T47D (cell line): ENCODE results near the genes STXBP4 and PCTP.

GRCh38 chr17:50988415-50989173 lies 122.4 kb upstream of the TOB1 start:
- RRBS, result no CpG with 5 or more reads among the region's 5 CpGs

- RRBS, result no CpG with 5 or more reads among the region's 7 CpGs
These were observed 40.3 kb downstream of the SPAG9 start for GRCh38 chr17:51080419-51080768.

- RRBS, result no CpG with 5 or more reads among the region's 3 CpGs
These were observed 17.6 kb downstream of the SPAG9 start for GRCh38 chr17:51103010-51103612.

DNA sequence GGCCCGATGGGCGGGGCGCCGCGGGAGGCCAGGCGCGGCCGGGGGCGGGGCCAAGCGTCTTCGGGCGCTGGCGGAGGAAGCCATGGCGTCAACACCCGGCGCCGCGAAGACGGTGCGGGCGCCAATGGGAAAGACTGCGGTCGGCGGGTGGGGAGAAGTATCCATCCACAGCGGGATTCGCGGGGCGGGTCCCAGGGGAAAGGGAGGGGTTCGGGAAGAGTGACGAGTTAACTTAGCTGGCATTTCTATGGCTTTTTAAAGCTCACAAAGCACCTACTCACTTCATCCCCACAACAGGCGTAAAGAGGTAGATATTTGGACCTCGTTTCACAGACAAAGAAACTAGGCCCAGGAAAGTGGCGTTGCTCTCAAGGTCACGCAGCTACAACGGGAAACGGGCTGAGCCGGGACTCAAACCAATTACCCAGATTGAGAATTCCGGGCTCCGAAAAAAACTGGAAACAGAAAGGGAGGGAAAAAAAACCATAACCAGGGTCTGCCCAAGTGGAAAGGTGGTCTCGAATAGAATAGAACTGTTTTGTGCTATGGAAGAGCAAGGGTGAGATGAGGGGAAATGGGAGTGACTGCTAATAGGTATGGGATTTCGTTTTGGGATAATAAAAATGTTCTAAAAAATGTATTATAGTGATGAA lies 385 bp upstream of the SPAG9 start:
- RRBS, result 1% methylated on average over 15 of the region's 41 CpGs

GRCh38 chr17:51202612-51203326 lies 36.6 kb downstream of the NME2 start:
- RRBS, result no CpG with 5 or more reads among the region's 7 CpGs

- RRBS, result no CpG with 5 or more reads among the region's 1 CpG
These were observed 8.6 kb downstream of the MBTD1 start for GRCh38 chr17:51251051-51251852.

- RRBS, result no CpG with 5 or more reads among the region's 9 CpGs
These were observed 670.2 kb upstream of the CA10 start for GRCh38 chr17:52828669-52829139.

- RRBS, result no CpG with 5 or more reads among the region's 1 CpG
These were observed 321.7 kb upstream of the KIF2B start for GRCh38 chr17:53500913-53501505.

- RRBS, result no CpG with 5 or more reads among the region's 3 CpGs
These were observed 101.8 kb downstream of the KIF2B start for GRCh38 chr17:53924563-53924900.

DNA sequence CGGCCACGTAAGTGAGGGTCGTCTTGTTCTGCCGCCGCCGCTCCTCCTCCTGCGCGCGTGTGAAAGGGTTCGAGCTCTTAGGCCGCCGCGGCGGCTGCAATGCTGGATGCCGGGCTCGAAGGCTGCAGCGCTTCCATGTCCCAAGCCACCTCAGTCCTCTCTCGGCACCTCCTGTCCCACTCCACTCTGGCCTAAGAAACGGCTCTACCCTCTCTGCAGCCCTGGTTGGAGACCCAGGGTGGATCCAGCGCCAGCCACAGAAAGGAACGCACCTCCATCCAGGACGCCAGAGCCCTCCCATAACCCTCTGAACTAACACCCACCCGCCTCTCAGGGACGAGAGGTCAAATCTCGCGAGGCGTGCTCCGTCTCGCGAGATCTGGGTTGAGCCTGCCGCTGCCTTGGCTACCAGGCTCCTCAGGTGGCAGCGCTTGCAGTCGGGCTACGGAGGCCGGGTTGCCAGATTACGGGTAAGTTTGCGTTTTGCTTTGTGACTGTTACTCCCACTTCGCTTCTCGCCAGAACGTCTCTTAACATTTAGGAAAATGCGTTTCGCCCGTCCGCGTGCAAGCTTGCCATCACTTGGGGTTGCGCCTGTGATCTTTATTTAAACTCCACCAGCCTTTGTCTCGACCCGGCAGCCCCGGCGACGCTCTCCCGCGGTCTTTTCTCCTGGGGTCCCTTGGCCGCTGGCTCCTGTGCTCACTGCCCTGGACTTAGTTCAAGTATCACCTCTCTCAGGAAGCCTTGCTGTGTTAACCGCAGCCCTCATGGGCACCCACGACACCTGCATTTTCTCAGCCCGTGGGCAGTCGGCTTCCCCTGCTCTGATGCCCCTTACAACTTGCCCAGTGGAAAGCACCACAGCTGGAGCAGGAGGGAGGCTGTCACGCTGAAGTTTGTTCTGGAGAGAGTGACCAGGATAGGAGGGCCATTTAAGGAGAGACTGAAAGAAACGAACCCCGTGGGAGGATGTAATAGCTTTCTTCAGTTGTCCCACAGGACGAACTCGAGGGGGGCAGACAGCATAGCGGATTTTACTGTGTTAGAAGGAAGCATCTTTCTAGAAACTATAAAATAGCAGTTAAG lies at the start of gene STXBP4:
TSS of gene STXBP4 (plus strand) at position 420 of the 1,089 bp plus-strand sequence.
- RRBS, result no CpG with 5 or more reads among the region's 64 CpGs

GRCh38 chr17:55273037-55274318 lies 8.7 kb downstream of the HLF start:
- RRBS, result no CpG with 5 or more reads among the region's 14 CpGs

DNA sequence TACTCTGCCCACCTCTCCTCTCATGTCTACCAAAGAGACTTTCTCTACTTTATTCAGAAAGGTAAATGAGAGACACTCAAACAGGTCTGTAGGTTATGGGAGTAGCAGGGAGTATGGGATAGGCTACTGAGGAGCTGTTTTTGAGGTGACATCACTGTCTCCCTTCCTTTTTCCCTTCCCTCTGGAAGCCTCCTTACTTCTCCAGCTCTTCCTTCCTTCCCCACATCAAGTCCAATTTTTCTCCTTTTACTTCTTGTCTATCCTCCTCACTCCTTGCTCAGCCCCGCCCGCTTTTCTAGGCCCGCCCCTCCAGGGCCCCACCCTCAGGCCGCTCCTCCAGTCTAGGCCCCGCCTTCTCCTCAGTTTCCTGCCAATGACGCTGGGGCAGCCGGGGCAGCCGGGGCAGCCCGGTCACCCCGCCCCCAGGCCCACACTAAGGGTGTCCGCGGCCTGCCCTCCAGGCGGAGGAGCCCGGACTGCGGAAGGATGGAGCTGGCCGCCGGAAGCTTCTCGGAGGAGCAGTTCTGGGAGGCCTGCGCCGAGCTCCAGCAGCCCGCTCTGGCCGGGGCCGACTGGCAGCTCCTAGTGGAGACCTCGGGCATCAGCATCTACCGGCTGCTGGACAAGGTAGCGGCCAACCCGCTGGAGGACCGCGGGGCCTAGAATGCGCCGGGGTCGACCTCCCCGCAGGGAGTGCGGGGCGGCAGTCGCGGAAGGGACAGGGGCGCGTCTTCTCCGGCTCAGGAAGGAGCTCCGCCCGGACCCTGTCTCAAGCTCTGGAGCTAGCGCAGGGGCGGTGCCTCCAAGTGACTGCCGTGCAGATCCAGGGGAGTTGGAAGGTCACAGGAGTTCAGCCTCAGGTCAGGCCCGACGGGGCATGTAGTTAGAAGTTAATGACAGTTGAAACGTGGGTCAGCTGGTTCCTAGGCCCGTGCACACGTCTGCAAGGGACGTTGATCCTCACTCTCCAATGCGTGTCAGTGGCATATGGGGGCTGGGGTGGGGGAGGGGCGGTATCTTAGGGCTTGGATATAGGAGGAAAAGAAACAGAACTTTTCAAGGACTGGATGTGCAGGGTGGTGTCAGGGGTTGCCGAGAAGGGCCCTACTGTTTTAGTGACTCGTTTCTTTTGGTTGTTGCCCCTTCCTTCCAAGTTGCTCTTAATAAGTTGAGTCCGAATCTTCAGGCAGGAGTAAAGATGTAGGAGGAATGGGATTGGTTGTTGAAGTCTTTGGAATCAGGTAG lies at the start of gene PCTP:
TSS of gene PCTP (plus strand) at position 434 of the 1,245 bp plus-strand sequence.
- RRBS, result 1% methylated on average over 30 of the region's 56 CpGs

DNA sequence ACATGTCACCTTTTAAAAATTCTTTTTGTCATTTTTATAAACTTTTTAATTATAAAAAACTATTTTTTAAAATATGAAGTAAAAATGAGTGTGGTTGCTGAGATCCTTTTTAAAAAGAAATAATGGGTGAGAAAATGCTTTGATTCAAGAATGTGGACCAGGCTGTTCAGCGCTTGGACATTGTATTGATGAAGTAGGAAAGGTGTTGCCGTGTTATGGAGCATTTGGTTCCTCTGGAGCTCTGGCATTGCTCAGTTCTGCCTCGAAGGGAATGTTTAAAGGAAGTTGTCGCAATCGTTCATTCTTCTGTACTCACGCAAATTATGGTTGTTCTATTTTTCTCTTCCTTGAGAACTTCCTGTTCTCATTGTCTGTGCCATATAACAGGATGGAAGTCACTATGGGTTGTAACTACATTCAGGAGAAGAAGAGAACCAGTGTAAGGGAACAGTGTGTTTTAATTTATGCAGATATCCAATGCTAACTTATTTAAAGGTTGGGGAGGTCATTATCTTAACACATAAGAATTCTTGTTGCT lies 12.9 kb downstream of the PCTP start:
- RRBS, result no CpG with 5 or more reads among the region's 6 CpGs

DNA sequence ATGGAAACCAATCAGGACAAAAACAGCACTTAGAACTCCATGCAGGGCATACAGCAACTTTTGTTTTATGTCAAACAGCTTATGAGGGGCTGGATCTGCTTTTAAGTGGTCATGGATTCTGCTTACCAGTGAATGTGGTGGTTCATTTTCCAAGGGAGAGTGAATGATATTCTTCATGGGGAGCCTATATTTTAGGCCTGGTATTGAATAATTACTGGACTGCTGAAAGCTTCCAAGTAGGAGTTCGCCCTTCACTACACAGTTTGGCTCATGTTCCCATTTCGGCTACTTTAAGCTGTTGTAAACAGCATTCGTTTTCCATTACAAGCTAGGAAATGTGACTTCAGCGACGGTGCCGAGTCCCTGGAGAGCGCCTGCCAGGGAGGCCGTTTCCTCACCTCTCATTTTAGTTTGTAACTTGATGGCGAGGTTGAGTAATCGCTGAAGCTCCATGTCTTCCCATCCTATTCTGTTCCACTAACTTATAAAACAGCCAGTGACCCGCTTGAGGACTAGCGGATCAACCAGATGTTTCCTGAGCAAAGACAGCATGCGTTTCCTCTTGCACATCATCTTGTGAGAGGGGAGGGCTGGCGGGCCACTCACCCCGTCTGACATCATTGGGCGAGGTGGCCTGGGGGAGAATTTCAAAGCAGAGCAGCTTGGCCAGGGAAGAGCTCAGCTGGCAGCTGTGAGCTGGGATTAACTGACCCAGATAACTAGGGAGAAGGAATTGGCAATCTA lies 32.8 kb downstream of the PCTP start:
- RRBS, result no CpG with 5 or more reads among the region's 16 CpGs

DNA sequence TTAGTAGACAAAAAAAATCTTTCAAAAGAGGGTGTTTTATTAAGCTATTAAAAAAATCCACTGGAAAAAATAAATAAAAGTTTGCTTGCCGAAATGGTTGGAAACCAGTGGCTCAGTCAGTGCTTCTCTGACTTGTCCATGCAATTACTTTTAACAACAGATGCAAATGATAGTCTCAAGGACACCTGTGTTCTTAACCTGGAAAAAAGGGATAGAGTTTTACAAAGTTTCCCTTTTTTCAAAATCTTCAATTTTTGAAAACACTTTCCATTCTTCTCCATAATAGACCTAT lies 216.4 kb downstream of the ANKFN1 start:
- RRBS, result no CpG with 5 or more reads among the region's 1 CpG

DNA sequence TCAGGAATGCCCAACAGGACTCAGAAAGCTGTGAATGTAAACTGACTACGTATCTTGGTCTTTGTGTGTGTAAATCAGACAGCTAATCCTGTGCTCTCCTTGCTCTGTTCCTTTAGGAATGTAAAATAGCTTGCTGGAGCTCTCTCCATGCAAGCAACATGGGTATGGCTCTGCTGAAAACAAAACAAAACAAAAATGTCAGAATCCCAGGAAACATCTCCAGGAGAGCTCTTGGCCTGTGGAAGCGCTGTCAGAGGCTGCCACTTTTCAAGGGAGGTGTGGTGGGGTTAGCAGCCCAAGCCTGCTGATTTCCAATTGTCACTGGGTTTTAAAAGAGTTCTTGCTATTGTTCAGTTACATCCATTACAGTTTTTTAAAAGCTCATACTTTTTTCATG lies 161.7 kb upstream of the NOG start:
- RRBS, result no CpG with 5 or more reads among the region's 2 CpGs

- RRBS, result no CpG with 5 or more reads among the region's 17 CpGs
These were observed 114.1 kb downstream of the NOG start for GRCh38 chr17:56707590-56708045.

DNA sequence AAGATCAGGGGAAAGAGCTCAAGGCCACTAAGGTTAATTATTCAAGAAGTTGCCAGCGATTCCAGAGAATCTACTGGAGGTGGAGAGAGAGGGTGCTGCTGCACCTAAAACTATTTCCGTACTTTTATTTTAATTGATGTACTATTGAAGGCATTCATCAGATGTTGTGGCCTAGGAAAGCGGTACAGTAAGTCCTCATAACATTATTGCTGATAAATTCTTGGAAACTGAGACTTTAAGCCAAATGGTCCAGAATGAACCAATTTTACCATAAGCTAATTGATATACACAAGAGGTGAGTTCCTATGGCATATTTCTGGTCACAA lies 13.9 kb downstream of the C17orf67 start:
- RRBS, result no CpG with 5 or more reads among the region's 3 CpGs

DNA sequence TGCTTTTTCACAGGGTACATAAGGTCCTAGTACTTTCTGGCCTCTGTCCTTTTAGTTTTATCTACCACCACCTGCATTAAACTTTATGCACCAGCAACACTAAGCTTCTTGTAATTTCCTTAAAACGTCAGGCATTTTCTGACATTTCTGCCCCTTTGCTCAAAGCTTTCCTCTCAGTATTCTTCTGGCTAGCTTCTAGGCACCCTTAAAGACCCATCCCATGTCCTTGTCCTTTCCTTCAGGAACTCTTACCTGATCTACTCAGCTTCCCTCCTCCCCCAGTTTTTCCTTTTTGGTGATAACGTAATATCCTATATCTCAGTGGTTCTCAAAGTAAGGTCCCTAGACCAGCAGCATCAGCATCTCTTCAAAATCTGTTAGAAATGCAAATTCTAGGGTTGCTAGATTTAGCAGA lies 2.8 kb downstream of the DGKE start:
- RRBS, result no CpG with 5 or more reads among the region's 2 CpGs